Psoas muscle (tissue), 2 donors: ENCODE measurements around a stretch of chr13.

DNA sequence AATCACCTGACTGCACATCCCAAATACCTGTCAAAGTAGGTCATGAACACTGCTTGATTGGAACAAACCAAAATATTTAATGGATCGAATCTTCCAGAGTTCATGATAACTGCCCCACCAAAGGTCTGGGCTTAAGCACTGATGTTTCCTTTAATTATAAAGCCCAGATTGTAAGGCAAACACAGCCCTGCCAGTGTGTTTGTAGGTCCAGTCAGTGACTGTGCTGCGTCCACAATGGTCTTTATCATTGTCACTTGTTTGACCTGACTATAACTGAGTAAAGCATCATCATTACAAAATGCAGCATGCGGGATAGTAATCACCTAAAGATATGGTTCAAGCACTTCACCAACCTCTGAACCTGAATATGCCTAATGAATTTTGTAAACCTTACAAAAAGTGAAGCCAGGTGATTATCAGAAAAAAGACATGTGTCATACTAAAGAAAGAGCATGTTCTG is 63.3 kb downstream of the IRS2 start:
- PRO-cap, 2 experiments: no peak in any of the 2 experiments

- PRO-cap, 2 experiments: no peak in any of the 2 experiments
Observed at GRCh38 chr13:109769858-109770484, 16.4 kb downstream of the IRS2 start.

DNA sequence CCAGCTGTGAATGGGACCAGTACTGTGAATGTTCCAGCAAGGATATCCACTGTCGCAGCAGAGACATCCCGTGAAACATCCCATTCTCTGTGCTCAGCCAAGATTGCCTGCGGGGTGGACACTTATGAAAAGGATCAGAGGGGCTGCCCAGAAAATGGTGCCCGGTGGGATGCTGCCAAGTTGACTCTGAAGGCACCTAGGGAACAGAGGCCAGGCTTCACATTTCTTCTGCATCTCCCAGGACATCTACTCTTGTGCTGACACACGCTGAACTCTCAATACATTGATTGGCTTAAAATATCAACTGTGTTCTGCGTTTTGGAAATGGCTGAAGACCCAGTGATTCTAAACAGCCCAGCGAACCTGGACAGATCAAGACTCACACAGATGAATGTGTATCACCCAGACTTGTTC is 15.8 kb downstream of the IRS2 start:
- PRO-cap, 2 experiments: no peak in any of the 2 experiments

DNA sequence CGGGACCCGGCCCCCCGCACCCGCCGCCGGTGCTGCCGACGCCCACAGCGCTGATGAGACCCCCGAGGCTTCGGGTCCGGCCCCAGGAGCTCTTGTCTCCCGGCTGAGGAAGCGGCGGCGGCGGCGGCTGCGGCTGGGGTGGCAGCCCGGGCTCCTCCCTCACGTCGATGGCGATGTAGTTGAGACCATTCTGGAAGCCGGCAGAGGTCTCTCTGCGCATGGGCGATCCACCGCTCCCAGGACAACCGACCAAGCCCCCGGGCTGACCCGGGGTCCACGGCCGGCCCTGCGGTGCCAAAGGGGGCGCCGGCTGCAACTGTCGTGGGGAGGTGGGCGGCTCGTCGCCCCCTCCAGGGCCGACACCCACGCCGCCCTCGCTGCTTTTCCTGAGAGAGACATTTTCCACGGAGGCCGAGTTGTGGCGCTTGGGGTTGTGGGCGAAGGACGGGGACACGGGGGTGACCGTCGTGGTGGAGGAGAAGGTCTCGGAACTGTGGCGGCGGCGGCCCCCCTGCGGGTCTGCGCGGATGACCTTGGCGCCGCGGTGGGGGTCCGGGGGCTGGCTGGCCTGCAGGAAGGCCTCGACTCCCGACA is 4.2 kb downstream of the IRS2 start:
- PRO-cap, 2 experiments: no peak in any of the 2 experiments

- PRO-cap, 2 experiments: no peak in any of the 2 experiments
Observed at GRCh38 chr13:109836488-109837075, 50.2 kb upstream of the IRS2 start.

DNA sequence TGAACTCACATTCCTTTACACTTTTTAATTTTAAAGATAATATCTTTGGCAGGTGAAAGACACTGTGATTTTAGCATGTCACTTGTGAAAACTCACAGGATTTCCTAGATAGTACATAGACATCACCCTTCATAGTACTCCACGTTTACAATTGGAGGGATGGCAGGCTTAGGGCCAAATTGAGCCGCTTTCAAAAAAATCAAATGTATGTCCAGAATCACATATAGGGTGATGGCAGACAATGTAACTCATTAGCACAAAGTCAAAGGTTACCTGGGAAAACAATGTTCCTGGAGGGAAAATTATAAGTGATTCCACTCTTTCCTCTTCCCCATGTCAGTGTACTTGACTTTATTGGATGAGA is 112.2 kb upstream of the IRS2 start:
- PRO-cap, 2 experiments: no peak in any of the 2 experiments

DNA sequence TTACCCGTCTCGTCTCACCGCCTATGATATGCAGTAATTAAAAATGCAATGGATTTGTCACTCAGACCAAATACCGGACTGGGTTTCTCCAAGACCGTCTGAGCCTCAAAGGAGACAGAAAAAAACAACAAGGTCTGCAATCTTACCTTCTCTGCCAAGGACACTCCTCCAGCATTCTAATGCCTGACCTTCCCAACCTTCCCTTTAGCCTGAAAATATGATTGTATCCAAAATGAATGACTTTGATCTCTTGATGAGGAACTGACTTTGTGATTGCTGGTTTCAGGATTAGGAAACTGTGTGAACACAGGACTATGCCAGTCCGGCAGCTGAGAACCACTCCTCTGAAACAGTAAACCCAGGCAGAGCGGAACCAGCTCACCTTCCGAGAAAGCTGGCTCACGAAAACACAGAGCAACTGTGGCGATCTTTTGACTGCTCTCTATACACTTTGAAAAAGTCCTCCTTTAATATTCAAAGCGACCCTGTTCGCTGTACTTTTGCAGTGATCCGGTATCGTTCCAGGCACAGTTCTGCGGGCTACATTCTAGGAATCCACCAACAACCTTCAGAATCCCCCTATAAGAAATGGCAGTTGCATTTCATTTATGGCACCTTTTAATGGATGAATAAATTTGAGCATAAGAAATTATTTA is 258.8 kb upstream of the IRS2 start:
- PRO-cap, 2 experiments: no peak in any of the 2 experiments

GRCh38 chr13:110107940-110108368 is 199.0 kb downstream of the COL4A1 start:
- PRO-cap, 2 experiments: no peak in any of the 2 experiments

GRCh38 chr13:110181200-110181584 is 125.8 kb downstream of the COL4A1 start:
- PRO-cap, 2 experiments: no peak in any of the 2 experiments

- PRO-cap, 2 experiments: no peak in any of the 2 experiments
Observed at GRCh38 chr13:110197387-110197784, 109.6 kb downstream of the COL4A1 start.

GRCh38 chr13:110256387-110256890 is 50.5 kb downstream of the COL4A1 start:
- PRO-cap, 2 experiments: no peak in any of the 2 experiments

GRCh38 chr13:110266836-110267460 is 40.0 kb downstream of the COL4A1 start:
- PRO-cap, 2 experiments: no peak in any of the 2 experiments

DNA sequence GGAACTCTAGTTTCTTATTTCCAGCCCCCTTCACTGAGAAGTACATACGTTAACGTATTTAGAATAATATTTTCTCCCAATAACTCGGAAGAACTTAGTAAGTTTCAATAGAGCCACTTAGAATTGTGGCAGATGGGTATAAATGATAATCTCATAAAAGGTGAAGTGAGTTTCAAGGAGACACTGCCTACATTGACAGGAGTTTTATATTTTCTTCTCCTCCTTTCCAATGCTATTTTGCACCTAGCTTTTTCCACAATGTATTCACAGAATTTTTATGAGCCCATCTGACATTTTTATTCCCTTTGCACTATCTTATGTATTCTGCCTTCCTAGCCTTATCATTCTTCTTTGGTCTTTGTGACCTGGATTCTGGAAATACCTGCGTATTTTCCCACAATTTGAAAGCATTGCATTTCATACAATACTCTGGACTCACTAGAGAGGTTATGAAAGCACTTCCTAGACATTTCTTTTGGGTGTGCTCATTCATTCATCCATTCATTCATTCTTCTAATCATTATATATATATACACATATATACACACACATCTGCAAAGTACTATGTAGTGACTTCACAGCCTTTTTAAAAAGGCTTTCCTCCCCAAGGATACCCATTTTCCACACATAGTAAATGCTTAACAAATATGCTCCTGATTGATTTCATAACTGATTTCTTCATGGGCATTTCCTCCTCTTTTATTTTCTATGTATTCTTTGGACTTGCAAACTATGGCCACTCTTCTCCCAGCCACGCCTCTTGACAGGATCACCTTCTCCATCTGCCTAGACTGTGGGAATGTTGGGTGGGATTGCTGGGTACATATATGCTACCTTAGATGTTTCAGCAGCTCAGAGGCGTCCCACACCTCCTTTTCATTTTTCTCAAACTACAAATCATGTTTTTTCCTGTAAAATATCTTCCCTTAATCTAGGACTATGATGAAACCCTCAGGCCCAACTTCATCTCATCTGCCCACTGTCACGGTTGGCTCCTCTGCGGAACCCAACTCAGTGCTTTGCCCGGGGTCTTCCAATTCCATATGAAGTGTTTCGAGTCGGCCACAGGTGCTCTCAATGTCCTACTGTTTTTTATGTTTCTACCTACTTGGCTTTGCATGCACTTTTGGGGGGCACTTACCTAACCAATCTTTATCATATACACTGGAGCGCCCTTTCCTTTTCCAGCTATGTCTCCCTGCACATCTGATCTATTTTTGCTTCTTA is 28.5 kb downstream of the COL4A1 start:
- PRO-cap, 2 experiments: no peak in any of the 2 experiments

DNA sequence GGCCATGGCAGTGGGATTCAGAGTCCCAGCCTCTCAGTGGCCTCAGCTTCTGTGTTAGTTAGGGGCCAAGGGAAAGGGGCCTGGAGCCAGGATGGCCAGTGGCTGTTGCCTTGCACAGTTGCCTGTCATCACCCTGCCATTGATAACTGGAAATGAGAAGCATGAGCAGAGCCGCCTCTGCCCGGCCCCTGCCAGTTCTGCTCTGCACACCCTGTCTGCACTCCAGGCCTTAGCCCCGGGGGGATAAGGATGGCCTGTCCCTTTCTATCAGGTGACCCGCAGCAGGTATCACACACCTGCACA is 7.8 kb downstream of the COL4A2 start:
- PRO-cap, 2 experiments: no peak in any of the 2 experiments

DNA sequence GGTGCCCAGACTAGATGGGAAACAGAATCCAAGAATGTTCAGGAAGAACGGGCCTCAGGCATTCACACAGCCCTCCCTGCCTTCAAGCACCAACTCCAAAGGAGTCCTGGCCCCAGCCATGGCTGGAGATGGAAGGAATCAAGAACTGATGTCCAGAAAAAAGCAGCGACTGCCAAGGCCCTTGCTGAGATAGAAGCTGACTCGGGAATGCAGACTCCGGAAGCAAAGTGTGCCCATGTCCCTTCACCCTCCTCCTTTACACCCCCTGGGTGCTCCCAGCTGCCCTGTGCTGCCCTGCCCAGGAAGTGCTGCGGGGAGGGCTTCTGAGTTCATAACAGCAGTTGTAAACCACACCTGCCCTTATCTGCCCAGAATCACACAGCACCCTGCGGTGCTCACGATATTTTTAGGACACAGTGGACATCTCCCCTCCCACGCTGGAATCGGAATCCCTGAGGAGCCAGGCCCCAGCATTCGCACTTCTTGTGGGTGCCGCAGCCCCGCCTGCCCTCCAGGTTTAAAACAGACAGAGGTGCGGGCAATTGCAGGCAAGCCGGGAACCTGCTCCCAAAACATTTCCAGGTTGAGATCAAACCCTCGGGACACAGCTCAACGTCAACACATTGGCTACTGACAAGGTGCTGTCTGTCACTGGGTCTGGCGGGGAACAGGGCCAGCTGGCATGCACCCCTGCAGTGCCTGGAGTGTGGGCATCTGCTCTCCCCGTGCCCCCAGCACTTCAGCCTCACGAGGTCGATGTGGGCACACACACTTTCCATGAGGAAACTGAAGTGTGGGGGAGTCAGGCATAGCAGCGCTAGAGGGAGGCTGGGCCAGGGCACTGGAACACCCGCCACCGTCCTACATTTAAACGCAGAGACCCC is 36.9 kb downstream of the RAB20 start:
- PRO-cap, 2 experiments: no peak in any of the 2 experiments

DNA sequence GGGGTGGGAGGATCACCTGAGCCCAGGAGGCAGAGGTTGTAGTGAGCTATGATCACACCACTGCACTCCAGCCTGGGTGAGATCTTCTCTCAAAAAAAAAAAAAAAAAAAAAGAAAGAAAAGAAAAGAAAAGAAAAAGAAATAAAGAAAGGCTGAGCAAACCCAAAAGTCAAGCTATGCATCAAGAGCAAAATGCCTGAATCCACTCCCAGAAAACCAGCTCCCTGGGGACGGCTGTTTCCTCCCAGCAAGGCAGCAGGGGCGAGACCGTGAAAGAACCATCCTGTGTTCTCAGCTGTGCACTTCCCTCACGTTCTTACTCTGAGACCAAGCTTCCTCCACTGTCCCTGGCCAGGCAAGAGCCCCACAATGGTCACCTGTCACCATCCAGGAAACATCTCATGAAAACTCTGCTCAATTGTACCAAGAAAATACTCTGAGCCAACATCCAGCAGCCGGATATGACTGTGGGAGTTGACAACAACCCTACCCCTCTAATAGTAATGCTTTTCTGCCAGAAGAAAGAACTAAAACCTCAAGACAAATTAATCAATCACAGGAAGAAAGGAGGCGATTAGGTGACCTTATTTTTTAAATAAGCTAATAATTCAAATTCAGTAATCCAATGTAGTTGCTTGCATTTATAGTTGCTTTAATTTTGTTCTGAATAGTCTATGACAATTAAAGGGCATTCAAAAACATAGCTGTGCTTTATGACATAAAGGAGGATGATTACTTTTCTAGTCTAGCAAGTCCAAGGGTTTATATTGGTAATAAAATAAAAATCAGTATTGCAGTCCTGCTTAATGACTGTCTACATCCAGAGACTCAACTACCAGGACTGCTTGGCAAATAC is 22.8 kb downstream of the RAB20 start:
- PRO-cap, 2 experiments: no peak in any of the 2 experiments

GRCh38 chr13:110555096-110556153 is 6.1 kb downstream of the RAB20 start:
- PRO-cap, 2 experiments: no peak in any of the 2 experiments

- PRO-cap, 2 experiments: peak in 1 of 2 experiments; most common plus-strand start chr13:110559819 (in 1)
Observed at GRCh38 chr13:110559064-110559945, 2.2 kb downstream of the RAB20 start.

GRCh38 chr13:110600455-110600825 is 14.9 kb upstream of the NAXD start:
- PRO-cap, 2 experiments: no peak in any of the 2 experiments

DNA sequence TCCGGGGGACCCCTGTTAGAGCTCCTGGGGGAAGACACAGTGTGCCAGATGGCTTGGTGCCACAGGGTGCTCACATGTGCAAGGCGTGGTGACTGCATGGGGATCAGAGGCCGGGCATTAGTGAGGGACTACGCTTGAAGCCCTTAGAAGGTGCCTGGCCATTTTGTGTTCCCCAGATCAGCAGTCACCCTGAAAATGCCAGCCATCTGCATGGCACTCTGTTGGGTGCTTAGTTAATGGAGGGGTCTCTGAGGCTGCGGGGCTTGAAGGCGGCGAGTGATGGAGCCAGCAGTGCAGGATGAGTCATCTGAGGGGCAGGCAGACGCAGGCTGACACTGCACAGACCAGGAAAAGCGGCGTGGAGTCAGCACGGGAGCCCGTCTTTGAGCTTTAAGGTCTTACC is 12.9 kb downstream of the NAXD start:
- PRO-cap, 2 experiments: no peak in any of the 2 experiments